A375 (cell line): ENCODE data around the gene TSC22D4.

DNA sequence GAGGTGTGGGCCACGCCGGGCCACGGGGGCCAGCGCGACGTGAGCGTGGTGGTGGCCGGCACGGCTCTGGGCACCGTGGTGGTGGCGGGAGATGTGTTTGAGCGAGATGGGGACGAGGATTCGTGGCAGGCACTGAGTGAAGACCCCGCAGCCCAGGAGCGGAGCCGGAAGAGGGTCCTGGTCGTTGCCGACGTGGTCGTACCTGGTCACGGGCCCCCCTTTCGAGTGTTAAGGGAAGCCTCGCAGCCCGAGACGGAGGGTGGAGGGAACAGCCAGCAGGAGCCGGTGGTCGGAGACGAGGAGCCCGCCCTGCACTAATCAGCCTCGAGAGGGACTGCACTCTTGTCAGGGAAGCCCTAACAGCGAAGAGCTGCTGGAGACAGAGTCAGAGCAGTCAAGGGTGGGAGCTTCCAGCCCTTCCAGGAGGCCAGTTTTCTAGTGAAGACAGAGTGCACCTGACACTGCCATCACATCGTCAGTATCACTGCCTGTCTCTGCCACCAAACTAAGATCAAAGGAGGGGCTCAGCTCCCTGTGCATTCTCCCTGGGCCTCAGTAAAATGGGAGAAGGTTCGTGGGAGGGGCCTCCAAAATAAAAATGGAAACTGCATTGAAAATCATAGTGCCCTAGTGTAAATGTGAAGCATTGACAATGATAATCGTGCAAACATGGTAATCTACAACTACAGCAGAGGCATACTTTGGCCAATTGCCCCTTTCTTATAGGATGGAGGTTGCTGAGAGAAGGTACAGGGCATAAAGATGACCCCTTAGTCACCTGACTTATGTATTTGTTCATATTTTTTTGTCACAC, 1.3 kb downstream of the MBLAC1 start:
- RAMPAGE, long total RNA: no peak

DNA sequence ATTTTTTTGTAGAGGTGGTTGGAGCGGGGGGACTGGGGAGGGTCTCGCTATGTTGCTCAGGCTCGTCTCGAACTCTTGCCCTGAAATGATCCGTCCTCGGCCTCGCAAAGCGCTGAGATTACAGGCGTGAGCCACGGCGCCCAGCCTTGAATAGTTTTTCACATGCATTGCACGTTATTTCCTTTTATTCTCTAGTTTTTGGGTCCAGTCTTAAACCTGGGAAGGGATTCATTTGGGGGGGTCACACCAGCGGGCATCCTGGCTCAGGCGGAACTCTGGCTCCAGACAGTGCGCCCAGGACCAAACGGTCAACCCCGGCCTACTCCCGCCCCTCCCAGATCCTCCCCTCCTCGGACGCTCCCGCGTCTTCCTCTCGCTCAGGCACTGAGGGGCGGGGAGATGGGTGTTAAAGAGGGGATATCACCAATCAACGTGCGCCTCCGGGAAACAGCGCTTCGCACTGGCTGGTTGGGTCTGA, 339 bp upstream of the LAMTOR4 start:
- RAMPAGE, long total RNA: no peak

- RAMPAGE, long total RNA: no peak
Observed at GRCh38 chr7:100166209-100166724, 2.1 kb downstream of the GAL3ST4 start.

DNA sequence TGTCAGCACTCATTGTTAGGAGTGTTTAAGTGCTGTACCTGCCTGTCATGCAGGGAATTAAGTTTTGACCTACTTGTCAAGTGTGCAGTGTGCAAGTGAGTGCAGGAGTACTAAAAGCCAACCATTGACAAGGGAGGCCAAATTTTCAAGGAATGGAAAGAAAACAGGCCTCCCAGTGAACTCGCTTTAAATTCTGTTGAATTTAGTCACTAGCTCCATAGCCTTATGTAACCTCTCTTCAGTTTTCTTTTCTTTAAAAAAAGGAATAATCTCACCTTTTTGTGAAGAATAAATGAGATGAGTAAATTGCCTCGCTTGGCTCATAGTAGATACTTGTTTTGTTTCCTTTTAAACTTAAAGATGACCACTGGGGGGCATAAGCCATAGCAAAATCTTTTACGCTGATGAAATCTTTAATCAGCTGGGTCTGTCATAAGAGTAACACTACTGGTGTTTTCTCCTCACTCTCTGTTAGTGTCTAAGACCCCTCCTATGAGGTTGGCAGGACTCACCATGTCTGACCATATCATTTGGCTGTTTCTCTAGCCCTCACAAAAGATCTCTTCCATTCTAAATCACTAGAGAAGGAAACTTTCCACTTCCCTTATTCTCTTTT, 12.2 kb downstream of the STAG3 start:
- RAMPAGE, long total RNA: no peak

- RAMPAGE, long total RNA: no peak
Observed at GRCh38 chr7:100338044-100338580, 19.8 kb upstream of the PILRB start.

DNA sequence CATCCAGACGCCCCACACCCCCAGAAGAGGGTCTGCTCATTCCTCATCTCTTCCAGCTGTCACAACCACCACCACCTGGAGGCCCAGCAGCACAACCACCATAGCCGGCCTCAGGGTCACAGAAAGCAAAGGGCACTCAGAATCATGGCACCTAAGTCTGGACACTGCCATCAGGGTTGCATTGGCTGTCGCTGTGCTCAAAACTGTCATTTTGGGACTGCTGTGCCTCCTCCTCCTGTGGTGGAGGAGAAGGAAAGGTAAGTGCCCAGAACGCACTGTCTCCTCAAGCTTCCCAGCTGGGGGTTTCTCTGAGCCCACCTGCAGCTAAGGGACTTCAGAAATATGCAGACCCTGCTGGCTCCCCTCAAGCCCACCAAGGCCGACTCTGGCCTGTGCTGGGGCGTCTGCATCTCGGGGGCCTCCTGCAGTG, 1.4 kb downstream of the PILRB start:
- RAMPAGE, long total RNA: no peak

DNA sequence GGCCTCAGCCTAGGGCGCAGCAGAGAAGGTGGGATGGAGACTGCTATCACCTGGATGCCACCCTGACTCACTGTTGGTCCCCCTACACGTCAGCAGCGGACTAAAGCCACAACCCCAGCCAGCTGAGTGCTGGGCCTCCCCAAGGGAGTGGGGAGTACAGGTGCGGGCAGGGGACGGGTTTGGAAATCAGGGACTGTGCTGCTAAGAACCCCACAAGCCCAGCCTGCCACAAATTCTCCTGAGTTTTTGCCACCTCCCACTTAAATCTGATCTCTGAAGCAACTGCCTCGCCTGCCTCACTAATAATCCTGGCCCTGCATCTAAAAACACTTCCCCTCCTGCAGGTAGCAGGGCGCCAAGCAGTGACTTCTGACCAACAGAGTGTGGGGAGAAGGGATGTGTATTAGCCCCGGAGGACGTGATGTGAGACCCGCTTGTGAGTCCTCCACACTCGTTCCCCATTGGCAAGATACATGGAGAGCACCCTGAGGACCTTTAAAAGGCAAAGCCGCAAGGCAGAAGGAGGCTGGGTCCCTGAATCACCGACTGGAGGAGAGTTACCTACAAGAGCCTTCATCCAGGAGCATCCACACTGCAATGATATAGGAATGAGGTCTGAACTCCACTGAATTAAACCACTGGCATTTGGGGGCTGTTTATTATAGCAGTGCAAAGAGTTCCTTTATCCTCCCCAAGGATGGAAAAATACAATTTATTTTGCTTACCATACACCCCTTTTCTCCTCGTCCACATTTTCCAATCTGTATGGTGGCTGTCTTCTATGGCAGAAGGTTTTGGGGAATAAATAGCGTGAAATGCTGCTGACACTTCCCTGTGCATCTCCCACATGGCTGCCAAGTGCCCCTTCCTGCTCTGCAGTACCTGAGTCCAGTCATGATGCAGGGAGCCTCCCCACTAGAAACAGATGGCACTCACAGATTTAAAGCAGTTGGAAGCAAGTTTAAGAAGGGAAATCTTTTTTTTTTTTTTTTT, 6.0 kb upstream of the PILRA start:
- RAMPAGE, long total RNA: no peak

- RAMPAGE, long total RNA: no peak
Observed at GRCh38 chr7:100431488-100432488, 2.2 kb downstream of the MEPCE start.

DNA sequence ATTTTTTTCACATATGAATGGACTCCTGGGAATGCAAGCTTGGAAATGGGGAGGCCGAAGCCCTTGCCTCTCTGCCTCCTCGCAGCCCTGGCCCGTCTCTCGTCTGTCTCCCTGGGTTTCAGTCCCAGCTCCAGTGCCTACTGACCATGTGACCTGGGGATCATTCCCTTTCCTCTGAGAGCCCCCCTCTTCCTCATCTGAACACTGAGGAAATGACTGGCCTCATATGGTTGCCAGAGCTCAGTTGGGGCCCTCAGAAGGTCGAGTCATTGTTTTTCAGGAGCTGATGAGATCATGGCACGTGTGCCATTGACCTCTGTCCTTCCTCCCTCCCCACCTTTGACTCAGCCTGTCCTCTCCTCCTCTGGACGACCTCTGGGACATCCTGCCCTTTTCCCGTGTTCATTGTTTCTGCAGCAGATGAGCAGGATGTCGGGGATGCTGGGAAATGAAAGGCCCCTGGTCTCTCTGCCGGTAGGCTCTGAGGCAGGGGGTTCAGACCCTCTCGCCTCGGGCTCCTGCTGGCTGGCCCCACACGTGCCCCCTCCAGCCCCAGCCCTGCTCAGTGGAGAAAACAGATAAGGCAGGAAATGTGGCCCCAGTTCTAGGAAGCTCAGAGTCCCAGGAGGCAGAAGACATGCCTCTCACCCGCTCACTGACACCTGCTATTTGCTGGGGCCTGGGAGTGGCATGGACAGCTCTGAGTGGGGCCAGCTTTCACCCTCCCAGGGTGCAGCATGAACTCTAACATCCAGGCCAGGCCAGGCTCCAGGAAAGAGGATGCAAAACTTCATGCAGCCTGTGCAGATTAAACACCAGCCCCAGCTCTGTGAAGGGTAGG, 8.2 kb upstream of the PPP1R35 start:
- RAMPAGE, long total RNA: no peak

GRCh38 chr7:100465710-100467084, 2.1 kb upstream of the SPACDR start:
- RAMPAGE, long total RNA: no peak

GRCh38 chr7:100477151-100478058, 1.6 kb downstream of the TSC22D4 start:
- RAMPAGE, long total RNA: no peak

GRCh38 chr7:100478661-100479718, at the start of gene TSC22D4:
TSS of gene TSC22D4 (minus strand) at chr7:100479214.
- RAMPAGE, long total RNA: no peak

GRCh38 chr7:100485134-100485892, 1.6 kb downstream of the NYAP1 start:
- RAMPAGE, long total RNA: no peak

DNA sequence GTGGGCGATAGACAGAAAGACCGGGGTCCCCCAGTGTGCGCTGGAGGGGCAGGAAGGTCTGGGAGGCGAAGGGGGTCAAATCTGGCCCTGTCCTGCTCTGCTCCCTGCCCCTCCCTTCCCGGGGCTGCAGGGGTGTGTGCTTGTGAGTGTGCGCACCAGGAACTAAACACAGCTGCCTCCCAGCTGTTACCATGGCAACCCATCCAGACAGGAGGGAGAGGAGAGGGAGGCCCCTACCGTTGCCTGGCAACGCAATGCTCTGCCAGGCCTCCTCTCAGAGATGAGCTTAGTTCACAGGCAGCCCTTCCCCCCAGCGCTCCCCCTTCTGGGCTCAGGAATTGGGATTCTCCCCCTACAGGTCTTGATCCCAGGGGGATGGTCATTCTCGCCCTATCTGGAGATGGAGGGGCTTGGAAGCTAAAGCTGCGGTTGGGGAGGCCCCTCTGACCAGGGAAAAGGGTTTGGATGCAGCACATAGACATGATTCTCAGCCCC, 6.1 kb downstream of the NYAP1 start:
- RAMPAGE, long total RNA: no peak

DNA sequence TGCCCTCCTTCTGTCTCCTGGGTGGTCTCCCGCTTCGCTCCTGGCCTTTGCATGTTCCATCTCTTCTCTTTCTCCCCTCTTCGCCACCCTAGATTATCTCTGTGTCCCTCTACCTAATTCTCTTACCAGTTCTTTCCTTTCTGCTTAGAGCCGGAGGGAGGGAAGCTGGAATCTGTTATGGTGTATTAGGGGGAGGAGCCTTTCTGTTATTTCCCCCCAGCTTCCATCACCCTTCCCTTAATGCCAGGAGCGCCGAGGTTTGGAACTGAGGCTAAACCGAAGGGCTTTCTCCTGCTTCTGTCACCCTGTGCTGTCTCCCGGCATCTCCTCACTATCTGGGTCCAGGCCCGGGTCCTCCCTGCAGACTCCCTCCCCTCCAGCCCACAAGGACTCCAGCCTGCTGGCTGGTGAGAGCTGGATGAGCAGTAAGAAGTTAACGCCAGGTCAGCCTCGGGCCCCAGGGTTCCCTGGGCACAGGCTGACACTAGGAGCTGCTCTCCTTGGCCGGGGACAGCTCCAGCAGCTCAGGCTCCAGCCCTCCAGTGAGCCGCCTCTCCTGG, 6.9 kb downstream of the SAP25 start:
- RAMPAGE, long total RNA: no peak

DNA sequence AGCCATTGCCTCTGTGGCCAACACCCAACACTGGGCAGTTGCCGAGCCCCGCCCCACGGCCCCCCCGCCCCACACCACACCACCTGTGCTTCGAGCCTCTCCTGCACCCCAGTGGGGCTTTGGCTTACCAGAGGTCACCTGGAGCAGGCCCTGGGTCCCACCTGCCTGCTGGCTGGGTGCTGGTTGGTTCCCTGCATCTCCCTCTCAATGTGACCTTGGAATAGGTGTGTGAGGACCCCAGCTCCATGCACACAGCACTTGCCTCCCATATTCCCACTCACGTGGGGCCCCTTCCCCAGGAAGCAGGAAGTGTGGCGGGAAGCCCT, 5.3 kb downstream of the SAP25 start:
- RAMPAGE, long total RNA: no peak

DNA sequence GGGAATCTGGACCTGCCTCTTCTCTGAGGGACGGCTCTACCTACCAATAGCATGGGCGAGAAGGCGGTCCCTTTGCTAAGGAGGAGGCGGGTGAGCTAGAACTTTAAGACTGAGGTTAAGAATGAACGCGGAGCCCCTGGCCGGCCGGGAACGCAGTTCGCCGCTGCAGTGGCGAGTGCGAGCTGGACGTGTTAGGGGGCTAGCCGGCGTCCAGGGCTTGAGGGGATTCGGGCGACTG, 366 bp downstream of the FBXO24 start:
- RAMPAGE, long total RNA: no peak

DNA sequence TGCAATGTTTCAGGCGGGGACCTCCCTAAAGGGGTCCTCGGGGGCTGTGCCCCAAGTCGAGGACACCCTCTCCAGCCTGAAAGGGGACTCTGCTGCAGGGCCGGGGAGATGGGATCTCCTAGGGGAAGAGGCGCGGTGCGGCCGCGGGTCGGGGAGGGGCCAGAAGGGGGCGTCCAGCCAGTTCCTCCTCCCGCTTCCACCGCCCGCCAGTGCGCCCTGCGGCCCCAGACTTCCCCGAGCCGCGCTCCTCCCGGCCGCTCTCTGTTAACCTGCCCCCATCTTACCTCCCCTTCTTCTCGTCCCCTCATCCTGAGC, 2.5 kb downstream of the PCOLCE start:
- RAMPAGE, long total RNA: no peak

DNA sequence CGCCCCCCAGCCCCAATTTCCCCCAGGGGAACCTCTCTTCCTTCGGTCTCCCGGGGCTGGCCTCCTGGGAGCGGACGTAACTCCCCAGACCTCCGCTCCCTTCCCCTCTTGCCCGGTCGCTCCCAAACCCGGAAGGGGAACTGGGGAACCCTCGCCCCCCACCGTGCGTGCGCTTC, 300 bp downstream of the GNB2 start:
- RAMPAGE, long total RNA: no peak

GRCh38 chr7:100685850-100686546, 8.1 kb downstream of the GIGYF1 start:
- RAMPAGE, long total RNA: no peak